Epithelial cell of alveolus of lung (primary cell): ENCODE data around the gene ERMN.

DNA sequence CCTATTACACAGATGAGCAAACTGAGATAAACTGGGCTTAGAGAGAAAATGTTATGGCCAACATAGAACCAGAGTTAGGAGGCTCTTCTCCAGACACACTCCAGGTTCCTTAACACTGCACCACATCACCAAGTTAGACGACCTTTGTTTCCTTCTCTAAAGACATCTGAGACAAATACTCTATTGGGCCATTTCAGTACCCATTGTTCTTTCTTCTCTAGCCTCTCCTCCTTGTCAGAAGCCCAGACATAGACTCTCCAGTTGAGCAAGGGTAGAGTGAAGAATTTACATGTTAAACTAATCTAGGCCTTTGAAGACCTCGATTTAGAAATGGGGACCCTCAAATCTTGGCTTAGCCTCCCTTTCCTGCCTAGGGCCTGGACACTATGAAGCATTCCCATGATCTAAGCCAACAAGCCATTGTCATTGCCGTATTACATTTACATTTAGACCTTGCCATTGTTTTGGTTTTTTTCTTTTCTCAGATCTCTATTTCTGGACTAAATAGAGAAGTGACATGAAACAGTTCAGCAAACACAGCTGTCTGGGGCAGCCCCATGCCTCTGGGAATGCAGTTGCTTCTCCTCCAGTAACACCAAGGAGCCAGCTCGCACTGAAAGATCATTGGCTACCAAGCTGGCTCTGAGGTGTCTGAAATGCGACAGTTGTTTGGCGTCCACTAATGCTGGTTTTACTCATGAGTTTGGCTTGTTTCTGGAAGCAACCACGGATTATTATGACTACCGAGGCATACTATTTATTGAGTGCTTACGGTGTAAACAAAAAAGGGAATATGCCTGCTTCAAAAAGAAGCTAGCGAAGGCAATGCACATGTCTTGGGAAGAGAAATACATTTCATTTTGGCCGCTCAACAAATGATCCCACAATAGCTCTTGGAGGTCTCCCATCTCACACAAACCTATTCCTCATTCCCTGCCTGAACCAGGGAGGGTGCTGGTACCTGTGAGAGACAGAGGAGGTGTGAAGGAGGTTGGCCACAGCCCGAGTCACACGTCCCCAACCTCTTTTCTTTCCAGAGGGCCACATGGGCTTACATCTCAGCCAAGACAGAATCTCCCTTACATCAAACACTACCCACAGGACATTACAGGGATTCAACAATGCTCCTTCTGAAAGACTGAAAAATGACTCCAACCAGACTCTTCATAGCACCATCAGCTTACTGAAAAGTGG, 37.3 kb upstream of the NEB start:
- RAMPAGE, long total RNA, result no peak
- RRBS, result no CpG with 5 or more reads among the region's 13 CpGs

- RAMPAGE, long total RNA, result no peak
- RRBS, result no CpG with 5 or more reads among the region's 22 CpGs
These were observed 1.8 kb downstream of the FMNL2 start for GRCh38 chr2:152336455-152337443.

GRCh38 chr2:152454580-152455720, 120.0 kb downstream of the FMNL2 start:
- RAMPAGE, long total RNA, result no peak
- RRBS, result no CpG with 5 or more reads among the region's 4 CpGs

DNA sequence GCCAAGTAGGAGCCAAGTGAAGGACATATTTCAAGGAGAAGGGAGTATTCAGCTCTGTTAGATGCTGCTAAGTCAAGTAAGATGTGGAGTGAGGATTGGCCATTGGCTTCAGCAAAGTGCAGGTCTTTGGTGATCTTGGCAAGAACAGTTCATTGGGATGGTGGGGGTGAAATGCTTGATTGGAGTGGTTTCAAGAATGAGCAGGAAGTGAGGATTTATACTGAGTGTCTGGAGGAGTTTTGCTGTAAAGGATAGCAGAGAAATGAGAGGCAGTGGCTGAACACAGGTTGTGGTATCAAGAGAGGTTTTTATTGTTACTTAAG, 139.7 kb downstream of the PRPF40A start:
- RAMPAGE, long total RNA, result no peak

- RAMPAGE, long total RNA, result no peak
- RRBS, result no CpG with 5 or more reads among the region's 4 CpGs
These were observed 122.4 kb downstream of the PRPF40A start for GRCh38 chr2:152594796-152595309.

GRCh38 chr2:152611753-152612041, 105.6 kb downstream of the PRPF40A start:
- RAMPAGE, long total RNA, result no peak
- RRBS, result no CpG with 5 or more reads among the region's 2 CpGs

DNA sequence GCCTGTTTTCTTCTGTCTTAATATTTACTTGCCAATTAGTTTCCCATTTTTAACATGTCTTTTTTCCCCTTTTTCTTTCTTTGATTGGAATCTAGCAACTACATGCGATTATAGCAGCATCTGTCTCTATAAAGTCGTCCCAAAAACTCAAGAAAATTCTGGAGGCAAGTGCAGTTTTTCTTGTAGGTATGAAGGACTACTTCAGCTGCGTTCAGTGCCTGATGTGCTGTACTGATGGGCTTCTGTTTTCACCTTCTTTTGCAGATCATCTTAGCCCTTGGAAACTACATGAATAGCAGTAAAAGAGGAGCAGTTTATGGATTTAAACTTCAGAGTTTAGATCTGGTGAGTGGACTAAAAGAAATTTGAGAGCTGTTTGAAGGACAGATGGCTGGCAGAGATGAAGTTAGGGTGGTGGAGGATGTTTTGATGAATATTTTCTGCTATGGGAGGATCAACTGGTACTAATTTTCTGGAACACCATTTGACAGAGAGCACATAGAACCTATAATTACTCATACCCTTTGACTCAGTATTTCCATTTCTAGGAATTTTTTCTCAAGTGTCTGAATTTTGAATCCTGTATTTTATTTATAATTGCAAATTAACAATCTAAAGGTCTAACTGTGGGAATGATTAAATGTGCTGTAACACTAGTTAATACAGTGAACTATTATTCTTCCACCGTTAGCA, 87.6 kb downstream of the PRPF40A start:
- RAMPAGE, long total RNA, result no peak
- RRBS, result no CpG with 5 or more reads among the region's 4 CpGs

GRCh38 chr2:152635820-152636615, 81.2 kb downstream of the PRPF40A start:
- RAMPAGE, long total RNA, result no peak
- RRBS, result no CpG with 5 or more reads among the region's 6 CpGs

DNA sequence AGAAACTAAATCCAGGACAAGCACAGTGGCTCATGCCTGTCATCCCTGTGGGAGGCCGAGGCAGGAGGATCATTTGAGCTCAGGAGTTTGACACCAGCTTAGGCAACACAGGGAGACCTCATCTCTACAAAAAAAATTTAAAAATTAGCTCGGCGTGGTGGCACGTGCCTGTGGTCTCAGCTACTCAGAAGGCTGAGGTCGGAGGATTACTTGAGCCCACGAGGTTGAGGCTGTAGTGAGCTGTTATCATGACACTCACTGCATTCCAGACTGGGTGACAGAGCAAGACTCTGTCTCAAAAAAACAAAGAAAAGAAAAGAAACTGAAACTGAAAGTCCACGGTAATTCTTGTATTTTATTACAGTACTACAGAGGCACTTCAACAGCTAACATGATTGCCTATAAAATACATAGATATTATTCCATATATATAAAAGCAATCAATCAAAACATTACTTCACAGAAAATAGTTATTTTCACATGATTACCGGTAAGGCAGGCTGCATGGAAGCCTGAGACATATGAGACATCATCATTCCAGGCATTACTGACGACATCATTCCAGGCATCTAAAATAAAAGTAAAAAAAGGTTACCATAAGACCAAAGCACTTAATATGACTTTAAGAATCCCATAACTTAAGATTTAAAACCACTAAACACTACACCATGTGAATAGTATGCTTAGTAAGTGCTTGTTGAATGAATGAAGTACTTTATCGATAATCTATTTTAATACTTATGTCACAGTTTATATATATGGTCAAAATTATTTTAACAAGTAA, 23.0 kb downstream of the PRPF40A start:
- RAMPAGE, long total RNA, result no peak
- RRBS, result no CpG with 5 or more reads among the region's 10 CpGs

DNA sequence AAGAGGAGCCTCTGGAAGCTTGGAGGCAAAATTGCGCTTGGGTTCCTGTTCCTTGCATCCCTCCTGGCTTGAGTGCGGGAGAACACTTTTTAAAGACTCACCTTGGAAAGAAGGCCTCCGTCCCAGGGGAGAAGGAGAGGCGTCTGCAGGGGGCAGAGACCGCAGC, 146 bp upstream of the KCNJ3 start:
- RAMPAGE, long total RNA, result no peak
- RRBS, result no CpG with 5 or more reads among the region's 5 CpGs

- RAMPAGE, long total RNA, result no peak
- RRBS, result no CpG with 5 or more reads among the region's 2 CpGs
These were observed 147.7 kb downstream of the NR4A2 start for GRCh38 chr2:156184726-156185289.

DNA sequence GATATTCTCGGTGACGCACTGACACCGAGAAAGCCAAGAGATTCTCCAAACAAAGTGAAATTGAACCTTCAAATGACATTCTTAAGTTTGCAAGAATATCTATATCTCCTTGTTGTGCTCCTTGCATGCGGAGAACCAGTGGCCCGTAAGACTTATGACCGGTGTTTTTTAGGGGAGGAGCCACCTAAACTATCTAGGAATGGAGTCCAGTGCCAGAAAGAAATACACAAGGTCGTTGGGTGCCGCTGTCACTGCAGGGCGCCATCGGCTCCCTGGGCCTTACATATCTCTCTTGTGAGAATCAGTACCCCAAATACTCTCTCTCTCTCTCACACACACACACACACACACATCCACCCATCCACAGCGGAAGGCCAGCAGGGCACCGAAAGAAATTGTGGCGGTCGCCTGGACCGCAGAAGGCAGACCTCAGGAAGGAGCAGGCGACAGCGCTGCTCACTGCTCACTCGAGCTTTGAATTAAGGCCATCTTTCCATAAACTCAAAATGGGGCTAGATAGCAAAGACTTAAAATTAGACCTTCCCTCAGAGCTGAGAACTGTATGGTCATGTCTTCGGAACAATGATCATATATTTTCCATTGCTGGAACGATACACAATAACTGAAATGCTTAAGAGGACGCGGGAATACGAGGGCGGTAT, 10.4 kb downstream of the NR4A2 start:
- RAMPAGE, long total RNA, result no peak
- RRBS, result no CpG with 5 or more reads among the region's 24 CpGs

GRCh38 chr2:156331586-156332055, 900 bp downstream of the NR4A2 start:
- RAMPAGE, long total RNA, result no peak
- RRBS, result no CpG with 5 or more reads among the region's 10 CpGs

DNA sequence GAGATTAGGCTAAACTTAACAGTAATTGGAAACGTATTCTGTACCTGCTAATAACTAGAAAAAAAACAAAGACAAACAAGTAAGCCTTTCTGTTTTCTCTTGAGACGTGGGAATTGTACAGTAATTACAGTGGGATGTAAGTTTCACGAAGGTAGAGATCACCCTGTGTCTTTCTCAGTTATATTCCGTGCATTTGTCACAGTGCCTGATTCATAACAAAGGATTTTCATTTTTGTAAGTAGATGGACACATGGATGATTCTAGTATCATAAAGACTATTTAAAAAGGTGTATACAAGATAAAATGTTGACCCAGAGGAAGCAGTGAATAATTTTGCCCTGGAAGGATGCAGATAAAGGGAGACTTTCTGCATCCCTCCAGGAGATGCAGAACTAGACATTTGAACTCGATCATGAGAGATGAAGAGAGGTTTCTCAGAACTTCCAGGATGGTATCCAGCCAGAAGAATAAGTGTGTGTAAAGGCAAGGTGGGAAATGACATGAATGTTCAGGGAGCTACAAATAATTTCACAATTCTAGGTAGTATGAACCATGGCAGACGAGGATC, 110.8 kb downstream of the GPD2 start:
- RAMPAGE, long total RNA, result no peak
- RRBS, result no CpG with 5 or more reads among the region's 6 CpGs

GRCh38 chr2:156892505-156893293, 364.8 kb upstream of the GALNT5 start:
- RAMPAGE, long total RNA, result no peak
- RRBS, result no CpG with 5 or more reads among the region's 15 CpGs

DNA sequence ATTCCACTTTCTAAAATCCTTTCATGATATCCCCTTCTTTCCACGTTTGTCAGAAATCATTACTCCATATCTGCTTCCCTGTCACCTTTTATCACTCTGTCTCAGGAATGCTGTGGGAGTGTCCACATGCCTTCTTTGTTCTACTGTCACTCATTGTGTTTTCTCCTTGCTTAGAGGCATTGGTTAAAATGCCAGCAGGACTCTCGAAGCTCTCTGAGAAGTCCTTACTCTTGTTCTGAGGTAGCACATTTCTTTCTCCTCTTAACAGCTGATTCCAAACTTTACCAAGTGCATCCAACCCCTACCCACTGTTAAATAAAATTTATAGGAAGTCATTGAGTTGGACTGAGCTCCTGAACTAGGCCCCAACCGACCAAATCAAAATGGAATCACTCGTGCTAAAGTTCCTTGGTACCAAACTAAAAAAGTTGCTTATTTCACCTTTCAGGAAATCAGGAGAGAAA, 10.6 kb upstream of the GALNT5 start:
- RAMPAGE, long total RNA, result no peak
- RRBS, result no CpG with 5 or more reads among the region's 4 CpGs

DNA sequence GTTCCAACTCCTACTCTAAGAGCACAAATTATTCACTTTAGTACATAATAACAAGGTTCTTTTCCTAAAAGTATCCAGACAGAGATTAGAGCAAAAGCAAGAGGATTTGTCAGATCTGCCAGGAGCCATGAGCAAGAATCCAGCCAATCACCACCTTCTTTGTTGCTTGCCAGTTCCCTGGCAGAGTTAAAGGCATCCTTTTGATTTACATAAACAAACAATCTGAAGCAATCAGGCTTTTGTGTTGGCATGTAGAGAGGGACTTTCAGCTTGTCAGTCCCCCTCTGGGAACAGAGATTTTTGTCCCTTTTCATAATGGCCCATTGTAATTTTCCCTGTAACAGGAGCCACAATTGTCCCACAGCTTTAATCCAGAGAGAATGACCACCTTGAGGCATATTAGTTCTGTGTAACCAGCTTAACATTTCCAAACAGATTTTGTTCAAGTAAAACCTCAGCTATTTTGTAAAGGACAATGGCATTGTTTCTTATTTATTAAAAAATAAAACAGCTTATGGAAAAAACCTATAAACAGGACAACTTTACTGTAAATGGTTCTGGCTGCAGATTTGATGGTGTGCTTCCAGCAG, at the start of gene ERMN:
Gene ERMN (minus strand): TSS at position 87 of the 590 bp plus-strand sequence.
- RAMPAGE, long total RNA, result no peak

DNA sequence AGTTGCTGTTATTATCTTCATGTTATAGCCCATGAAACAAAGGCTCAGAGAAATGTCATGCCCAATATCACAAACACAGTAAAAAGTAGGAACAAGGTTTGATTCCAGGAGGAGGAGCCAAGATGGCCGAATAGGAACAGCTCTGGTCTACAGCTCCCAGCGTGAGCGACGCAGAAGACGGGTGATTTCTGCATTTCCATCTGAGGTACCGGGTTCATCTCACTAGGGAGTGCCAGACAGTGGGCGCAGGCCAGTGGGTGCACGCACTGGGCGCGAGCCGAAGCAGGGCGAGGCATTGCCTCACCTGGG, 42.8 kb upstream of the ERMN start:
- RAMPAGE, long total RNA, result no peak
- RRBS, result no CpG with 5 or more reads among the region's 12 CpGs

DNA sequence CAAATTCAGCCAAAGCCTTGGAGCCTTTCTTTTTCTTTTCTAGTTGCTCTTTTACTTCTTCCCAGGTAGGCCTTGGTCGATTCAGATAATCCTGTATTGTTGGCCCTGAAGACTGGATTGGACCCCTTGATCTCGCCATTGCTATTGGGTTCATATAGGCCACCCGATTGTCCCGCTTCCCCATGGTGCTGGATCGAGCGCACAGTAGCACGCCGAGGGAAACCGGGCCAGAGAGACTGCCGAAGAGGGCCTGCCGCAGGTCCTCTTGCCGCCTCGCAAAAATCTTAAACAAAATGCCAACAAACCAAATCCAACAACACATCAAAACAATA, 54.6 kb upstream of the ERMN start:
- RAMPAGE, long total RNA, result no peak
- RRBS, result no CpG with 5 or more reads among the region's 13 CpGs

- RAMPAGE, long total RNA, result no peak
- RRBS, result no CpG with 5 or more reads among the region's 1 CpG
These were observed 10.6 kb downstream of the CYTIP start for GRCh38 chr2:157433298-157433709.